Measurements from ENCODE around the genes MYCBPAP, WFIKKN2, TOB1 and SPAG9.

- PRO-cap, result unidirectional peak, minus-strand start at chr17:50363167
These were observed 9.9 kb downstream of the MRPL27 start for GRCh38 chr17:50362834-50363671.

DNA sequence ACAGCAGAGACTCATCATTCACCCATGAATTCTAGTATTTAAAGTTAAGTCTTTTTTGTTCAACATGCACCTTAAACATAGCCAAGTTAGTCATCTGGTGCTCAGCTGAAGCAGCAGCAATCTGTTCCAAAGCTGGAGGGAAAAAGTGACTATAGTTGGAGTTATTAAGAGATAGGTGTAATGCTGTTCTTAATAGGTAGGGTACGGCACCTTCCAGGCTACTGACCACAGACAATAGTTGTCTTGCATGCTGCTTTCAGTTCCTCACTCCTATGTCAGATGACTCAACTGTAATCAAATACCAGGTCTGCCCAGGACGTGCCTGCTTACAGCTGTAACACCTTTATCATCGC lies 6.0 kb downstream of the LRRC59 start:
- PRO-cap, result no peak

DNA sequence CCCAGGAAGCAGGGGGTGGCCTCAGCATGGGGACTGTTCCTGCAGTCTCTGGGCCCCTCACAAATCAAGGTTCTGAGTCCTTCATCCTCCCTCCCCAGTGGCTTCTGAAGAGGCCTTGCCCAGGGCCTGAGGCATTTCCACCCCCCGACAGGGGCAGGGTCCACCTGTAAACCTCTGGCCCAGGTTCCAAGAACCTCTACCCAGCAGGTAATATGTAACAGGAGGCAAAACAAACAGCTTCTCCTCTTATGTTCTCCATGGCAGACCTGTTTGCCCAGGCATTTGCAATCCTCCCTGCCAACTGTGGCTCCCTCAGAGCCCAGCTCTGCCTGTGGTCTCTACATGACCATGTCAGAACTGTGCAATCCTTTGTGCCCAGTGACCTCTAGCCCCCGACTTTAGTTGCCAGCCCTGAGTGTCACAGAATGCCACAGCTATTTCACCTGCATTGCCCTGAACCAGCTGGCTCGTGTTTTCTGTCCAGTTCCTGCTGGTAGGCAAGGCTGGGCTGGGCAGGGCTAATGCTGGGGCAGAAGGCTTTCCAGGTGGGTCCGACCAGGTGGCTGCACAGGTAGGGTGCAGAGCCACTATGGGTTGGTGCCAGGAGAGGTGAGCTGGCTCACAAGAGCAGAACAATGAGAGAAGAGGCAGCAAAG lies 14.3 kb downstream of the ACSF2 start:
- PRO-cap, result no peak

- PRO-cap, result no peak
These were observed 9.2 kb upstream of the MYCBPAP start for GRCh38 chr17:50499144-50499352.

GRCh38 chr17:50506076-50506535 lies 2.1 kb upstream of the MYCBPAP start:
- PRO-cap, result no peak

DNA sequence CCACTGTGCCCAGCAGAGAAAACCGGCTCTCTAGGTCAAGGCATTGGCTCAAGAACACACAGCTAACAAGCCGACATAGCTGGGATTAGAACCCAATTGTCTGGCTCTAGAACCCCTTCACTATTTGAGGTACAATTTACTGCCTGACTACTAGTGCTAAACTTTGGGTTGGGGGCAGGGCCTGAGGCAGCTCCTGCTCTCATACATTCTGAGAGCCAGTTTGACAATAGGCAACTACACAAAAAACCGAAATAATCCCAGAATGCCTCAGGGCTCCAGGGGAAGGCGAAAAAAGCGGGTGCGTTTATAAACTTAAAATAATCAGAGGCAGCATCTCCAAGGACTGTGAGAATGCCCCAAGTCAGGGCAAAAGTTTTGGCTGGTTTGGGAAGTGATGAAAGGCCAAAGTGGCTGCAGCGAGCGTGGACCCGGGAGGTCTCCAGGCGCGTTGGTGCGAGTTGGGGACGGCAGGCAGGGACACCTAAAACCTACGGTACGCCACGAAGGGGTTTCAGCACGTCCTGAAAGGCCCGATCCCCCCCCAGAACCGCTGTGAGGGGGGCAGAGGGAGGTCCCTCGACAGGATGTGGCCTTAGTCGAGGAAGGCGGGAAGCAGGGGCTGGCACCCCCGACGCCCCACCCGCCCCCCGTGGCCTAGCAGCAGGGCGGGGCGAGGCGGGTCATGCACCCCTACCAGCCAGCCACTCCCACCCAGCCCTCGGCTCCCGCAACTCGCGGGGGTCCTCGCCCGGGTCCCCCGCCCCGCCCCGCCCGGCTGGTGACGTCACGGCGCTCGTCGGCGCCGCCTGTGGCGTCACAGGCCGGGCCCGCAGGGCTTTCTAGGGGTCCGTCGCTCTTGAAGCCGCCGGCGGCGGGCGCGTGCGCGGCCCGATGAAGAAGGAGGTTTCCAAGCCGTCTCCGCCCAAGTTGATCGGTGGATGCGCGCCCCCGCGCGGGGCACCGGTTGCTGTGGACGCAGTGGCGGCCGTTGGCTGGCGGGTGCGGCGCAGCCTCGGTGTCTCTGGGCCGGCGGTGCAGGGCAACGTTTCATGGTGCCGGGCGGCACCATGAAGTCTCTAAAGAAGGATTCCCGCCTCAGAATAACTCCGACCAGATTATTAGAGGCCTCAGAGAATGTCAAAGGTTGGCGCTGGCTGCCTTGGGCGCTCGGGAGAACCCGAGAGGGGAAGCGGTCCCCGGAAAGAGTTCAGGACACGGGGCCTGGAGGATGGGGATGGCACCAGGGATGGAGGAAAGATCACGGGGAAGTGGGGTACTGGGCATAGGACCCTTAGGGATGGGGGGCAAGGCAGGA lies at the start of gene MYCBPAP:
MYCBPAP (plus strand) TSS at position 832 of the 1,315 bp plus-strand sequence.
- PRO-cap, result no peak

GRCh38 chr17:50511014-50511363 lies 2.8 kb downstream of the MYCBPAP start:
- PRO-cap, result no peak

DNA sequence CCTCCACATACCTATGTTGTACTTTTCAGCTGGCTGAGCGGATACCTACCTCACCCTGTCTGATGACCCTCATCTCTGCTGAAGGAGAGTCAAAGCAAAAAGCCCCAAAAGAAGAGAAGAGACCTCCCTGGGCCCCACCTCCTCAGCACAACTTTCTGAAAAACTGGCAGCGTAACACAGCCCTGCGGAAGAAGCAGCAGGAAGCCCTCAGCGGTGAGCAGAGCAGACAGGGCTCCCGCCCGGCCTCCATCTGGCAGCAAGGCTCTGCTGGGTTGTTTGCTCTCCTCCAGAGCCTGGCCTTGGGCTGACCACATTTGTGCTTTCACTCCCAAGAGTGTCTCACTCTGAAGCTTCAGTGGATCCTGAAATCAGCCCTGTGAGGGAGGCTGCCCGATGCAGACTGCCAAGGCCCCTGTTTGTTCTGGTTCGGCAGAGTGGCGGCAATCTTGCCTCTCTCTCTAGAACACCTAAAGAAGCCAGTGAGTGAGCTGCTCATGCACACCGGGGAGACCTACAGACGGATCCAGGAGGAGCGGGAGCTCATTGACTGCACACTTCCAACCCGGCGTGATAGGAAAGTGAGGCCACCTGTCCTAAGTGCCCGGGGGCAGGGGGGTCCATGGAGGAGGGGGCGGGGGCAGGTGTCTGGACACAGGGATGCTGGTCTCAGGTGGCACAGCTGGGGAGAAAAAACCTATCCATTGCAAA lies 10.4 kb downstream of the MYCBPAP start:
- PRO-cap, result no peak

GRCh38 chr17:50547564-50548290 lies 753 bp downstream of the SPATA20 start:
- PRO-cap, result no peak

DNA sequence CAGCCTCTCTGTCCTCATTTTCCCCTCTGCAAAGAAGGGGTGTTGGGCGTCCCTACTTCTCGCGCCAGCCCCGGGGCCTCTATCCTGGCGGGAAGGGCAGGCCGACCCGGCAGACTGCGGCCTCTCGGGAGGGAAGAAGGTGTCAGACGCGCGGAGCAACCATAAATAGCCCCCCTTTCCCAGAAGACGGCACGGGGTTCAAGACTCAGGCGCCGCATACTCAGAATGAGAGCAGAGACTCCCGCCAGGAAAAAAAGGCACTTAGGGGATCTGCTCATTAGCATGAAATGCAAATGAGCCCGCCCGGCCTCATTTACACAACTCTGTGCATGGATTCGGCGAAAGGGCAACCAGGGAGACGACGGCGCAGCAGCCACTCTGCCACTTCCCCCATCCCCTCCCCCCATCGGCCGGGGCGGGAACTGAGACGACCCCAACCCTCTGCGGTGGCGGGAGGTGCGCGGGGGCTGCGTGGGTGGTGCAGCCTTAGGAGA lies 1.8 kb upstream of the CACNA1G start:
- PRO-cap, result no peak

GRCh38 chr17:50689841-50690564 lies 17.7 kb downstream of the ANKRD40 start:
- PRO-cap, result no peak

DNA sequence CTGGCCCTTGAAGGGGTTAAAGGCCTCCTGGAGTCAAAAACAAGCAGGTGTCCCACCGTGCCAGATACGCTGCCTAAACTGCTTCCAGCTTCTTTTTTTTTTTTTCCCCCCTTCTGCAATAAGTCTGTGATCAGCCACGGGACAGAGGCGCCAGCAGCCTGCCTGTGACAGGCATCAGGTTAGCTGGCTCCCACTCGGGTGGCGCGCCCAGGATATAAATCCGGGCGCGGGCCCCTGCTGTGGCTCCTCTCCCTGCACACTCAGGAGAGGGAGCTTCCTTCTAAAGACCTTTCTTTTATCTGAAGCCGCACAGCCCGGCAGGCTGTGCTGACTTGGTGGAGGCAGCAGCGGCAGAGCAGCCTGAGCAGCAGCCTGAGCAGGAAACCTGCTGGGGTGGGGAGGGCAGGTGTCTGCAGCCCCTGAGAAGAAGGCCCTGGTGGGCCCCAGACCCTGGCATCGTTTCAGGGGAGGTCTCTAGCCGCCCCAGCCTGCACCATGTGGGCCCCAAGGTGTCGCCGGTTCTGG lies at the start of gene WFIKKN2:
WFIKKN2 (plus strand) TSS at position 144 of the 525 bp plus-strand sequence.
- PRO-cap, result no peak

- PRO-cap, result no peak
These were observed 10.2 kb downstream of the TOB1 start for GRCh38 chr17:50855735-50856489.

DNA sequence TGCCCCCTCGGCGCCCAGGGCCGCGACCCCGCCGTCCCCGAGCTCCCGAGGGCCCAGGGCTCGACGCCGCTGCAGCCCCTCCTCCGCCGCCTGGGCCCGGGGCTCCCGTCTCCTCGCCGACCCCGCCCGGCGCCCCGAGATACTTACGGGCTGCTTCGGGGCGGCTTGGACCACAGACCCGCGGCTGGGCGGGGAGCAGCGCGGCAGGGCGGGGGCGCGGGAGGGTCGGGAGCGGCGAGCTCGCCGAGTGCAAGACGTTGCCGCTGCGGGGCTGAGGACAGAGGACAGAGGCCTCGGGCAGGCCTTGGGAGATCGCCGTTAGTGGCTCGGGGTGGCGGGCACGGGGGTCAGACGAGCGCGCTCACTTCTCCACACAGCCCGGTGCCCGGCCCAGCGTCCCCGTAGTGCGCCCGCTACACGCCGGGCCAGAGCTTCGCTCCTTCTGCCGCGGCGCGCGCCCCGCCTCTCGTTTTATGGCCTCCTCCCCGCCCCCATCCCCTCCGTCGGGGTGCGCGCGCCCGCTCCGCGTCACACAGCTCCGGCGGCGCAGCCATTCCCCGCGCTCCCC lies at the start of gene TOB1:
TOB1 (minus strand) TSS at position 444 of the 568 bp plus-strand sequence.
- PRO-cap, result bidirectional peak, plus-strand start outside the sequence, minus-strand start at position 444 of the sequence

- PRO-cap, result no peak
These were observed 32.8 kb upstream of the TOB1 start for GRCh38 chr17:50898872-50899372.

- PRO-cap, result no peak
These were observed 59.0 kb upstream of the TOB1 start for GRCh38 chr17:50925133-50925621.

- PRO-cap, result no peak
These were observed 85.7 kb upstream of the TOB1 start for GRCh38 chr17:50951966-50952196.

GRCh38 chr17:51080419-51080768 lies 40.3 kb downstream of the SPAG9 start:
- PRO-cap, result no peak

- PRO-cap, result no peak
These were observed 28.9 kb downstream of the SPAG9 start for GRCh38 chr17:51091707-51092167.

GRCh38 chr17:51120295-51120926 lies at the start of gene SPAG9:
Gene SPAG9 (minus strand): TSS chr17:51120868.
- PRO-cap, result bidirectional peak, plus-strand start at chr17:51121017, minus-strand start at chr17:51120865